Endothelial cell (in vitro differentiated cells): Measurements from ENCODE around the gene PAXIP1.

DNA sequence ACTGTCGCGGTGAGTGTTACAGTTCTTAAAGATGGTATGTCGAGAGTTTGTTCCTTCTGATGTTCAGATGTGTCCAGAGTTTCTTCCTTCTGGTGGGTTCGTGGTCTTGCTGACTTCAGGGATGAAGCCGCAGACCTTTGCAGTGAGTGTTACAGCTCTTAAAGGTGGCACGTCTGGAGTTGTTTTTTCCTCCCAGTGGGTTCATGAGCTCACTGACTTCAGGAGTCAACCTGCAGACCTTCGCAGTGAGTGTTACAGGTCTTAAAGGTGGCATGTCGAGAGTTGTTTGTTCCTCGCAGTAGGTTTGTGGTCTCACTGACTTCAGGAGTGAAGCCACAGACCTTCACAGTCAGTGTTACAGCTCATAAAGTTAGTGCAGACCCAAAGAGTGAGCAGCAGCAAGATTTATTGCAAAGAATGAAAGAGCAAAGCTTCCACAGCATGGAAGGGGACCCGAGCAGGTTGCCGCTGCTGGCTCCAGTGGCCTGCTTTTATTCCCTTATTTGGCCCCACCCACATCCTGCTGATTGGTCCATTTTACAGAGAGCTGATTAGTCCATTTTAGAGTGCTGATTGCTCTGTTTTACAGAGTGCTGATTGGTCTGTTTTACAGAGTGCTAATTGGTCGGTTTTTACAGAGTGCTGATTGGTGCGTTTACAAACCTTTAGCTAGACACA is 2.4 kb downstream of the GALNT11 start:
- PRO-cap, result no peak

DNA sequence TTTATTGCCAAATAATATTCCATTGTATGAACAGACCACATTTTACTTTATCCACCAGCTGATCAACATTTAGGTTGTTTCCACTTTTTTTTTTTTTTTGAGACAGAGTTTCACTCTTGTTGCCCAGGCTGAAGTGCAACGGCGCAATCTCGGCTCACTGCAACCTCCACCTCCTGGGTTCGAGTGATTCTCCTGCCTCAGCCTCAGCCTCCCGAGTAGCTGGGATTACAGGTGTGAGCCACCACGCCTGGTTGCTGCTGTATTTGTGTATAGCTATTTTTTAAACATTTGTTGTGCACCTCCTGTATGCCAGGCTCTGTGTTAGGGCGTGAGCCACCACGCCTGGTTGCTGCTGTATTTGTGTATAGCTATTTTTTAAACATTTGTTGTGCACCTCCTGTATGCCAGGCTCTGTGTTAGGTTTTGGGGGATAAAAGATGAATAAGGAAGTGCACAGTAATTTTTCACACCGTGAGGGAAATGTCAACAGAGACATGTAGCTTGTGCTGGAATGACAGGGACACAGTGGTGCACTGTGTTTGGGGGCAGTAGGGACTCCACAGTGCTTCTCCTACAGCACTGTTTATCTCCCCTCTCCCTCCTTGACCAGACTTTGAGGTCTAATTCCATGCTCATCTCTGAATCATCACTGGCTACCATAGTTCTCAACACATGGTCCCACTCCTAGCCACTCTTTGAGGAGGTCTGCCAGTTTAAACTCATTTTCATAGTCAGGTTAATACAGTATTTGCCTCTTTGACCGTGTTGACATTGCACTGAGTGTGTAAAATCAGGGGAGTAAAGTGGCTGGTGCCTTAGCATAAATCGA is 89.2 kb downstream of the GALNT11 start:
- PRO-cap, result no peak

GRCh38 chr7:152162938-152163584 is 137.6 kb downstream of the GALNT11 start:
- PRO-cap, result no peak

GRCh38 chr7:152412602-152413166 is 23.1 kb downstream of the KMT2C start:
- PRO-cap, result no peak

DNA sequence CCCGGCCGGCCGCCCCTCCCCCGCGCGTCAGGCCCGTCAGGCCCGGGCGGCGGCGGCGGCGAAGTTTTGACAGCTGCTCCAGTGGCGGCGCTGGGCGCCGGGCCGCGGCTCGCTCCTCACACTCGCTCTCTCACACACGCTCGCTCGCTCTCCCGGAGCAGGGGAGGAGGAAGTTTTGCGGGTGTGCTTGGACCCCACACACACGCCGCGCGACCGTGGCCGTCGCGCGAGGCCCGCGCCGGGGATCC is 361 bp upstream of the KMT2C start:
- PRO-cap, result no peak

DNA sequence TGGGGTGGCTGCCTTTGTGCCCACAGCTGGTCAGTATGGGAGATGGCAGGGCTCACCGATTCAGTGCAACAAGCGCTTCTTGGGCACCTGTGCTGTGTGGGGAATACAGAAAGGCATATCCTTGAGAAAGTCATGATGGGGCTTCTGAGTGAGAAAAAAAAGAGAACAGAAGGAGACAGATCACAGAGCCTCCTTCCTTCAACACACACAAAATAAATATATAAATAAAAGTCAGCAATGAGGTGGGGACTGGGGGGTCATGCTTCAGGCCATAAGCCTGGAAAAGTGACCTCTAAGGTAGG is 283.4 kb downstream of the ACTR3B start:
- PRO-cap, result no peak

DNA sequence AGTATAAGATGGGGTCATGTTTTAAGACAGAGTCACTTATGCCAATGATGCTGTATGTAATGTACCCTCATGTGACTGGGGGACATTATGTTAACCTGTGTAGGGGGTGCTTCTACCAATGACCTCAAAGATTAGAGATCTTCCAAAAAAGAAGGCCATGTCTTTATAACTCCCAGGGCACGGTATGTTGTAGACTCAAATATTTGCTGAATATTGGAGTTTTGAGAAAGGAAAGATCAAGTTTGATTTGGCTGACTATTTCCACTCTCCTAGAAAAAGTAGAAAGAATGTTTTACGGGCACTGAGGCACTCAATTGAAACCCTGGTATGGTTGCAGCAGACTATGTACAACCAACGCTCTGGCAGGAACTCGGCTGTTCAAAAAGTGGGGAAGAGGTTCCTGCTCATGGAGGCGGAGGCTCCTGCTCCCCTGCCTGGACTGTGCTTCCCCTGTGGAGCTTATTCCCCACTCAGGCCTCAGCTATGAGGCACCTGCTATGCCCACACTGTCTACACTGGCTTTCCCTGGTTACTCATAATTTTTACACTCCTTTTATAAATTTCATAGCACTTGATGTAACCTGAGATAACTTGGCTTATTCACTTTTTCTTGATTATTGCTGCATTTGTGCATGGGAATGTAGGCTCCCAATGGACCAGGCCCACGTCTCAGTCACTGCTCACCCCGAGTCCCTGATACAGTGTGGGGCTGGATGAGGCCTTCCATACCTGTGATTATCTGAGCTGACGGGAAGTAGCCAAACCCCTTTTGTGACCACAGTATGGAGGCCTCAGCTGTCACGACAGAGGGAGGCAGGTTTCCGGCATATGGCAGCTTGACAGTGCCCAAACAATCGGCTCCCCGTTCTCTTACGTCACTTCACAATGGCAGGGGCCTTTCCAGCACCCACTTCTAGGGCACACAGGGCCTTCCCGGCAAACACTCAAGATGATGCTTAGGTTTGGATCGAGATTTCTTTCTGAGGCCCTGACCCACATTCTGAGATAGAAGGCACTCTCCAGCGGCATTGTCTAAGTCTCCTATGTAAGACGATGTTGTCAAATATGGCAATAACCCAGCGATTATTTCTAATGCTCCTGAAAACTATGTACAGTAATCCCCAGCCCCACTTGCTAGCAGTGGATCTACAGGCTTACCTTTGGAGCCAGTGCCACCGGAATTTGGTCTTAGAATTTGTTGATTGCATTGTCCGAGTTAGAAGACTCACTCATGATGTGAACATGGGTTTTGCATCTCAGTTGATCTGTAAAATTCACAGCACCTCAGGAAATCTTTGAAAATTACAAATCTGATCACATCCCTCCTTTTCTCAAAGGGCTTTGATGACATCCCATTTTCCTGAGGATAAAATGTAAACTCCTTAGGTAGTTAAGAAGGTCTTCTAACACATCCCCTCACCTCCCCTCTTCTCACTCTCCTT is 645.3 kb downstream of the ACTR3B start:
- PRO-cap, result no peak

GRCh38 chr7:153928585-153929207 is 123.5 kb upstream of the DPP6 start:
- PRO-cap, result no peak

GRCh38 chr7:154928349-154929028 is 74.4 kb downstream of the PAXIP1 start:
- PRO-cap, result no peak

- PRO-cap, result bidirectional peak, plus-strand start at chr7:155002818, minus-strand start at chr7:155002745; unidirectional peak, minus-strand start at chr7:155003087
Observed at GRCh38 chr7:155002606-155003253, at the start of gene PAXIP1. PAXIP1 (minus strand) TSS chr7:155003124.

DNA sequence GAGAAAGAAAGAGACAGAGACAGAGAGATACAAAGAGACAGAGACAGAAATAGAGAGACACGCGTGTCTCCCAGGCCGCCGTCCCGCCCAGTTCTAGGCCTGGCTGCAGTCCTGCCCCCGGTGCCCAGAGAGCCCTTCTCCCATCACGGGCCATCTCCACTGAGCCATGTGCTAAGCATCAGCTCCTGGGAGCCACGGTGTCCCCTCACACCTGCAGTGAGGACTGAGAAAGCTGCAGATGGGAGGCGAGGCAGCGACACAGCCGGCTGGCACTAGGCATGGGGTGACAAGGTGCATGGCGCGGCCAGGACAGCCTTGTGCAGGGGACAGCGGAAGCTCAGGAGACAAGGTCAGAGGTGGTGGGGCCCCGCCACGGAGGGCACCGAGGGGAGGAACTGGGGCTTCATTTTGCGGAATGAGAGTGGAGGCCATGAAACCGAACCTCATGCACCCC is 71.5 kb upstream of the INSIG1 start:
- PRO-cap, result no peak

DNA sequence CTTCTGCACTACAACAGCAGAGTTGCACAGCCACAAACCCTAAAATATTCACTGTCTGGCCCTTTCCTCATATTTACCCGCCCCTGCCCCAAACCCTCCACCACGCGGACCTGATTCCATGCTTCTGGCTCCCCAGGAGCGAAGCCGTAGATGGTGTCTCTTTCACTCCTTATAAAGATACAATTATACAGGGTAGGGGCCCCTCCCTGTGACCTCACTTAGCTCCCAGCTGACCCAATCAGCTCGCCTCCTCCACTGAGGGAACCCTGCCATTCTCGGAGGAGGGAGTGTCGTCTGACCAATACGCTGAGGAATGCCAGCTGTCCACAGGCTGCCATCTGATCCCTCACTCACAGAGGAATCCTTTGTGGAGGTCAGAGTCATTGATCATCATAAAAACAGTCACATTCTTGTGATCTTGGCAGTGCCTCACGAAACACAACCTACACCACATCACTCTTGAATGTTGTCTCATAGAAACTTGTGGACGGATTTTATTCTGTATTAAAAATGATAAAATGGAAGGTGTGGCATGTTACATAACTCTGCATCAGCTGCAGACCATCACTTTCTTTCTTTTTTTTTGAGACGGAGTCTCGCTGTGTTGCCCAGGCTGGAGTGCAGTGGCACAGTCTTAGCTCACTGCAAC is 67.5 kb upstream of the INSIG1 start:
- PRO-cap, result no peak

GRCh38 chr7:155252788-155253677 is 44.6 kb upstream of the INSIG1 start:
- PRO-cap, result no peak

DNA sequence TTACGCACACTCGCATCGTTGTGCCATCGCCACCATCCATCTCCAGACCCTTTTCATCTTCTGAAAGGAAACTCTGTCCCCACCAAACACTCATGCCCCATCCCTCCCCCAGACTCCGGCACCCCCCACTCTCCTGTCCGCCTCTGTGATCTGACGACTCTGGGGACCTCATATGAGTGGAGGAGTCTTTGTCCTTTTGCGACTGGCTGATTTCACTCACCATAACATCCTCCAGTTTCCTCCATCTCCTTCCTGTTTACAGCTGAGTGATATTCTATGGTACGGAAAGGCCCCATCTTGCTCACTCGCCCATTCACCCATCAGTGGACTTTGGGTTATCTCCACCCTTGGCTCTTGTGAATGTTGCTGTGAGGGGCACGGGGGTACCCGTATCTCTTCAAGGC is 11.9 kb upstream of the INSIG1 start:
- PRO-cap, result no peak

- PRO-cap, result no peak
Observed at GRCh38 chr7:155291036-155291468, 6.6 kb upstream of the INSIG1 start.

DNA sequence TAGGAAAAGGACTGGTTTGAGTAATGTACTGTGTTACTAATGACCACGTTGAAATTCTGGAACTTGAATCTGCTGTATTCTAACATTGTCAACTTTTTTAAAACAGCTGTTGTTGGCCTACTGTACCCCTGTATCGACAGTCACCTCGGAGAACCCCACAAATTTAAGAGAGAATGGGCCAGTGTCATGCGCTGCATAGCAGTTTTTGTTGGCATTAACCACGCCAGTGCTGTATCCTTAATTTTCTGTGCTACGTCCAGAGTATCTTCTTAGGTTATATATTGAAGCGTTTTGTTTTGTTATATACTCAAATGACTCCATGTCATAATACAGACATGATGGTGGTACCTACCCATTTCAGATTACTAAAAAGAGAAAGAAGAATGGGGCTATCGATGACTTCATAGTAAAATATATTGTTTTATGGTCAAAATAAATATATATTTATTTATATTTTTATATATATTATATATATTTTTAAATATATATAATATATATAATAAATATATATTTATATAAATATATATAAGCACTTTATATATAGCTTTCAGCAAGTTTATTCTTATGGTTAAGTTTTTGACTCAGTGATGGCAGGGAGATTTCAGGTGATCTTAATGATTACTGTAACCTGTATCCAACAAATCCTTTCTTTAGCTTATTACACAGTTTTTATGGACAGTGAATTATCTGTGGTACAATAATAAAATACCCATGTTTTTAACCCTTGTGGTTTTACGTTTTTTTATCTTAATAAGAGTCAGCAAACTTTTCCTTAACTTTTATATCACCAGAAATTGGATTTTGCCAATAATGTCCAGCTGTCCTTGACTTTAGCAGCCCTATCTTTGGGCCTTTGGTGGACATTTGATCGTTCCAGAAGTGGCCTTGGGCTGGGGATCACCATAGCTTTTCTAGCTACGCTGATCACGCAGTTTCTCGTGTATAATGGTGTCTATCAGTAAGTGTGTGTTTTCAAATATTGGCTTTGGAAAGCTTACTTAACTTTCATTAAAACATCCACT is 4.1 kb downstream of the INSIG1 start:
- PRO-cap, result no peak

DNA sequence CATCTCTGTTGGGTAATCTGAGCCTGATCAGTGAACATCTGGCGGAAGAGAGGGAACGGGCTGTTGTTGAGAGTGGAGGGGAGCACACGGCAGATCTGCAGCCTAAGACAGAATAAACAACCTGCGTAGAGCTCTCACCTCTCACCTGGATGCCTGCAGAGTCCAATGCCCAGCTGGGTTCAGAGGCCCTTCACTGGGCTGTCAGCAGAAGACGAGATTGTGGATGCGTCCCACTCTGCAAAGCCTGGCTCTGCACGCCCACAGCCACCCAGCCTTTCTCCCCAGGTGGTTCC is 36.1 kb downstream of the INSIG1 start:
- PRO-cap, result no peak

DNA sequence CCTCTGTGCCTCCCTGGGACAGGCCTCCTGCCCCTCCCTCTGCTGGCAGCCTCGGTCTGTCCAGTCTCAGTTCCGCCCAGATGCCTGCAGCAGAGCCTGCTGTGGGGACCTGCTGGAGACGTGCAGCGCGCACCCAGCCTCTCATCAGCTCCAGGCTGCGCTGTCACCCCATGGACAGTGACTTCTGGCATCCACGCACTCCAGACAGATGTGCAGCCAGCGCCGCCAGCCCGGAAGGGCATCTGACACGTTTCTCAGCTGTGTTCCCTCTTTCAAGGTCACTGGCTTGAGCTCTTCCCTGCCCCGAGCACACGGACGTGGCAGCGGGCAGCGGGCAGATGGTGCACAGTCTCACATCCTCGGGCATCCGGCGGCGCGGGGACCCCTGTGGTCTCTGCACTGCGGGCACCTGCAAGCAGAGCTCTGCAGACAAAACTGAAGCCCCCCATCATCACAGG is 60.7 kb downstream of the INSIG1 start:
- PRO-cap, result no peak

DNA sequence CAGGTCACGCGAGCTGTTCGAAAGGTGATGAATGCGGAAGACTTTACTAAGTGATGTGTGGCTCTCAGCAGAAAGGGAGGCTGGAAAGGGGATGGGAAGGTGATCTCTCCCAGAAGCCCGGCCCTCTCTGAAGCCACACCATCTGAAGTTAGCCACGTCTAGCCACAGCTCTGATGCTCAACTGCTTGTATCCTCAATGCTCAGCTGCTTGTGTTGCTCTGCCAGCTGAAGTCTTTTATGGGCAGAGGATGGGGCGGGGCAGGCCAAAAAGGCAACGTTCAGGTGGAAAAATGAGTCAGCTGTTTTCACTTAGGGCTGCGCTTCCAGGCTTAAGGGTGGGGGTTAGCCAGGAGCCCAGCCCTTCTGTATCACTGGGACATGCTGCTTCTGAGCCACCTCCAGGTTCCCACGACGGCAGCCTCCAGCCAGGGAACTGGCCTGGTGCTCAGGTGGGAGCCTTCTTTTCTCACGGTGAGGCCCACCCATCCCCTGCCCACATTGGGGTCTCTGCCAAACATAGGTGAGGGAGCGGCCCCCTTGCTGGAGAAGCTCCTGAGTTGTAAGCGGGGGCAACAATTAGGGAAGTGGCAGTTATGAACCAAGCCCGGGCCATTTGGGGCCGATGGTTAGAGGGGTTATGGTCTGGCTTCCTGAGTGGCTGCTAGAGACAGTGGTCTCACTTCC is 44.8 kb upstream of the CNPY1 start:
- PRO-cap, result no peak

DNA sequence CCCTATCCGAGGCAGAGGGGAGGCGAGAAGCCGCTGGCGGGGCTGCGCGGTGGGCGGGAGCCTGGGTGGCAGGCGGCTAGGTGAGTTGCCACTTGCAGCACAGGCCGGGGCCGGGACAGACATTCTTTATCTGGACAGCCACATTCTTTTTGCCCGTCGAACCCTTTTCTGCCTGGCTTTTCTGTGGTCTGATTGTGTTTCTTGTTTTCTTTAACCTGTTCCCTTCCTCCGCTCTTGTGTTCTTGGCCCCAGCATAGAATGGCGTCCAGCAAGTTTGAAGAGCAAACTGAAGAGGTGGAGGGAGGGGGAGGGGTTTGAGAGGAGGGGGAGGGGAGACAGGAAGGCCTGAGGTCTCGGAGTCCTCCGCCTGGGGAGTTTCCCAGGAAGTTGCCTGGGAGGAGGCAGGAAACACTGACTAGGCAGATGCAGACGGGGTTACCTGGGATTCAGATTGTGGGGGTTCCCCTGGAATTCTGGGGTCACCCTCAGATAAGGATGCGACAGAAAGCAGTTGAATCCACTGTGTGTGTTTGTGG is 5.1 kb downstream of the SHH start:
- PRO-cap, result bidirectional peak, plus-strand start at position 422 of the sequence, minus-strand start at position 276 of the sequence